Urinary bladder (tissue), 3 donors: Measurements from ENCODE around the genes ITFG2, CCND2 and KCNA1.

DNA sequence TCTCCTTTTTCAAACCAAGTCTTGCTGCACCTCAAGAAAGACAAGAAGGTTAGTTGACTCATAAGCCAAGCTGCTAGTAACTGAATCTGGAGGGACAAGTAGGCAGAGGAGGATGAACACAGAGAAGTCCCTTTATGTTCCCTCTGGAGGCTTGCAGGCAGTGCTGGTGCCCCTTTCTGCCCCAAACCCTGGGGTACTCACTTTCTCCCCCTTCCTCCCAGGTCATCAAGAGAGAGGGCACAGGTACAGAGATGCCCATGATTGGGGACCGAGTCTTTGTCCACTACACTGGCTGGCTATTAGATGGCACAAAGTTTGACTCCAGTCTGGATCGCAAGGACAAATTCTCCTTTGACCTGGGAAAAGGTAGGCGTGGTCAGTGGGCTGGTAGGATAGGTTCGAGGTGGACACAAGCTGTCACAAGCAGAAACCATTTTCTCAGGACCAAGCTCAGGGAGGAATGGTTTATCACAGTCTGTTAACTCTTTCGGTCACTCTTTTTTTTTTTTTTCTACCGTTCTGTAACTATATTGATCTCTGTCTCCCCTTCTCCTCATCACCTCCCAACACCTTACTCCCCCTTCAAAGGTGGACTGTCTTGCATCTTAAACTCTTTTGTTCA lies 2.3 kb downstream of the FKBP4 start:
- PRO-cap: no peak
- RAMPAGE, long total RNA: no peak

DNA sequence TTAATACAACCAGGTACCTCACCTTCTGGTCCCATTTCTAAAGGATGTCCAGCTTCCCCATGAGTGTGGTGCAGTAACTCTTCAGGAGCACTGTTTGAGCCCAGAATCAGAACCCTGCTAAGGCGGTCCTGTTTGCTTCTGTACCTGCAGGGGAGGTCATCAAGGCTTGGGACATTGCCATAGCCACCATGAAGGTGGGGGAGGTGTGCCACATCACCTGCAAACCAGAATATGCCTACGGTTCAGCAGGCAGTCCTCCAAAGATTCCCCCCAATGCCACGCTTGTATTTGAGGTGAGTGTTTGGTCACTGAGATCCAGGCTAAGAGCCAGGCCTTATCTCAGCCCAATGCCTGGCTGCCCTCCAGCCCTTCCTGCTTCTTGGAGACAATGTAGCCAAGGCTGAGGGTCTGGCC lies 2.8 kb downstream of the FKBP4 start:
- PRO-cap: no peak
- RAMPAGE, long total RNA: no peak

DNA sequence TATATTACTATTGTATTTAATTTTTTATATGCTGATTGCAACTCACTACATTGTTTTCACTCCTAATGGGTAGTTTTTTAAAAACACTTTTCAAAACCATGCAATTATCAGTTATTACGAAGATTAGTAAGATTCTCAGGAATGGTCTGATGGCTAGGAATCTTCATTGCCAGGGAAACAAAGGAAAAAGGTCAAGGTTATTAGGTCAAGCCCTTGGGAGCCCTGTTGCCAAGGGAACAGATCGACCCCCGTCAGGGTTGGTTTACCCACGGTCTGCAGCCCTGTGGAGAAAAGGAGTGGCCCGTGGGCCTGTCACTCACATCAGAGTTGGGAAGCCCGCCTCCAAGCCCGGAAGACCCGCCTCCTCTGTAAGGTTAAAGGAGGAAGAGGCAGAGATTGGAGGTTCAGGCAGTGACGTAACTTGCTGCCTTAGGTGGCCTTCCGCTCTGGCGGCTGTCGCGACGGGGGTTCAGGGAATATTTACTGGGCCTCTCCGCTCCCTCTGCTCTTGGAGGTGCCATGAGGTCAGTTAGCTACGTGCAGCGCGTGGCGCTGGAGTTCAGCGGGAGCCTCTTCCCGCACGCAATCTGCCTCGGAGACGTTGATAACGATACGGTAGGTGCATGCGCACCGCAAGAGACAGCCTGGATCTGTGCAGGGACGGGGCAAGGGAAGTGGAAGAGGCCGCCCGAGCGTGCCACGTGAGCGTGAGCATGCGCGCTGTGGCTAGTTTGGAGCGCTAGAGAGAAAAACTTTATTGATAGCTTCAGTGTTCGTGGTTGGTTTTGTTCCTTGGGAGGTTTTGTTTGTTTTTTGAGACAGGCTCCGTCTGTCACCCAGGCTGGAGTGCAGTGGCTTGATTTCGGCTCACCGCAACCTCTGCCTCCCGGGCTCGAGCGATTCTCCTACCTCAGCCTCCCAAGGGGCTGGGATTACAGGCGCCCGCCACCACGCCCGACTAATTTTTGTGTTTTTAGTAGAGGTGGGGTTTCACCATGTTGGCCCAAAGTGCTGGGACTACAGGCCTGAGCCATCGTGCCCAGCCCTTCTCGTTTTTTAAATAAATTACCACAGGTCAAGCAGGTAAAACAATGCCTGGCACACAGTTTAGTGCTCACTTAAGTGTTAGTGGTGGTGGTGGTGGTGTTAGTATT lies at the start of gene ITFG2:
ITFG2 (plus strand) TSS at position 427 of the 1,154 bp plus-strand sequence.
- PRO-cap: bidirectional peak, plus-strand start at position 456 of the sequence, minus-strand start at position 283 of the sequence; unidirectional peak, minus-strand start at position 652 of the sequence
- RAMPAGE, long total RNA: start-site peak on the plus strand centred at position 446 of the sequence, 39 bp wide, 108 and 111 reads in 2 replicates

DNA sequence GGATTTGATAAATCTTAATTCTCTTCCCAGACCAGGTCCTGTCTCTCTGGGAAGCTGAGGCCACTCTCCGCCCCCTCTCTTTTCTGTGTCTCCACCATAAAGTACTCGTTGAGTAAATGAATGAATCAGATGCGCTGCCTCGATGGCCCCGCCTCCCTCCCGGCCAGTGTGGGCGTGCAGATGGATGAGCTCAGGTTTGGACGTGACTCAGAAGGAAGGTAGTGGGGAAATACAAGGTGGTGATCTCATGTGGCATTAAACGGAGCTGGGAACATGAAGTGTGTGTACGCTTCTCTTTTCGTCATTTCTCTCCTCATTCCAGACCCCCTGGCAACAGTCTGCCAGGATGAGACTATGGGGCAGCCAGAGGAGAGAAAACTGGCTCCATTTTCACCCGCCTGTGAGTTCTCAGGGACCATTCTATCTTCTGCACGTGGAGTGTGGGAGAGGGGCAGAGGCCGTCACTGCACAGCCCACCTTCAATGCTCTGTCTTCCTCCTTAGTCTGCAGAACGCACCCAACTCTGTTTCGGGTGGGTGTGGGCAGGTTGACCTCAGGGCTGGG lies 91.6 kb downstream of the TSPAN9 start:
- PRO-cap: bidirectional peak, plus-strand start at position 255 of the sequence, minus-strand start at position 85 of the sequence
- RAMPAGE, long total RNA: no peak

GRCh38 chr12:3230790-3231195 lies 153.6 kb downstream of the TSPAN9 start:
- PRO-cap: no peak
- RAMPAGE, long total RNA: no peak

DNA sequence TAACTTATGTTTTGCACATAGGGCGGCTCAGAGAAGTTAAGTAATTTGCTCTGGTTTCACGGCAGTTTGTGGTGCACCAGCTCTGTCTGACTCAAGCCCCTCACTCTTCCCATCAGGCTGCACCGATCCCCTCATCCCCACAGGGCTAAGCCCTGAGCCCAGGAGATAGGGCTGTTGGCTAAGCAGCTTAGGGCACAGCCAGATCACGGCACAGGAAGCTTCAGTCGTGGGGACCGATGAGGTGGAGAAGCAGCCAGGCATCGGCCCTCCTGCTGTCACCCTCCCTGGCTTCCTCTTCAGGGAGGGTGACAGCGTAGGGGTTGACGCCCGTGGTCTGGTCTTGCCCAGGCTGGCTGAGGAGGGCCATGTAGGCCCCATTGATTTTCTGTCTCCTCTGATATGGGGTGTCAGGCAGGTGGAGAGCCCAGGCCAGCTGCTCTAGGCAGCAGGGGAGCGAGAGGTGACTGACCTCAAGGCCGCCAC lies 166.2 kb downstream of the TSPAN9 start:
- PRO-cap: no peak
- RAMPAGE, long total RNA: no peak

DNA sequence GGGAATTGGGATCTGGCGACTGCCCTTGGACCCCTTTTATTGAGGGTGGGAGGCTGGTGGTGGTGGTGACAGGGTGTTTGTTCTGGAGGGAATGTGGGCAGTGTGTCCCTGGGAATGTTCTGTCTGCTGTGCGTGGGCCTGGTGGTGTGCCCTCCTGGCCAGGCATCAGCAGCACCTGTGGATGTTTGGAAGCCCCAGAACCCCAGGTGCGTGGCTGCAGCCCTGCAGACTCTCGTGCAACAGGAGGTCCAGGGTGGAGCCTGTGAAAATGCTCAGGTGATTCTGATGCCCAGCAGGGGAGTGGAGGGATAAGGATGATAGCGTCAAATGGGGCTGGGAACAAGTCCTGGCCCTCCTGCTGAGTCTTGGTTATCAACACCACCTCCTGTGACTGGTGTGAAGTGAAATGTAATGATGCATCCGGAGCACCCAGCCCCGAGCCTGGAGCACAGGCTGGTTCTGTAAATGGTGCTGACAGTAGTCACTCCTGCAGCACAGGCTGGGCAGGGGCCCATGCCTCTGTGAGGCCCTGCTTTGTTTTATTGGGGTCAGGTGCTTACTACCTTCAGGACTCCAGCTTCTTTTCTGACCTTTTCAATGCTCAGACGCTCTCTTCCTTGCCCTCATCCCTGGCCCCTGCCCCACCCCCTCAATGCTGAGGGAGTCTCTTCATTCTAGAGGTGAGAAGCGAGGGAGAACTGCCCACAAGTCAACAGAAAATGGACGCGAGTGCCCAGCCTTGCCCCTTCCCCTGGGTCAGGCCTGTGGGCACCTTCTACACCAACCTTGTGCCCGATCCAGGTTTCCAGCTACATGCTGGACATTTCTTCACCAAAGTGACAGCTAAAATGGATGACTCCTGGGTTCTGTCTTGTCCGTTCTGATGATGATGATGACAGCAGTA lies 176.8 kb downstream of the TSPAN9 start:
- PRO-cap: no peak
- RAMPAGE, long total RNA: no peak

DNA sequence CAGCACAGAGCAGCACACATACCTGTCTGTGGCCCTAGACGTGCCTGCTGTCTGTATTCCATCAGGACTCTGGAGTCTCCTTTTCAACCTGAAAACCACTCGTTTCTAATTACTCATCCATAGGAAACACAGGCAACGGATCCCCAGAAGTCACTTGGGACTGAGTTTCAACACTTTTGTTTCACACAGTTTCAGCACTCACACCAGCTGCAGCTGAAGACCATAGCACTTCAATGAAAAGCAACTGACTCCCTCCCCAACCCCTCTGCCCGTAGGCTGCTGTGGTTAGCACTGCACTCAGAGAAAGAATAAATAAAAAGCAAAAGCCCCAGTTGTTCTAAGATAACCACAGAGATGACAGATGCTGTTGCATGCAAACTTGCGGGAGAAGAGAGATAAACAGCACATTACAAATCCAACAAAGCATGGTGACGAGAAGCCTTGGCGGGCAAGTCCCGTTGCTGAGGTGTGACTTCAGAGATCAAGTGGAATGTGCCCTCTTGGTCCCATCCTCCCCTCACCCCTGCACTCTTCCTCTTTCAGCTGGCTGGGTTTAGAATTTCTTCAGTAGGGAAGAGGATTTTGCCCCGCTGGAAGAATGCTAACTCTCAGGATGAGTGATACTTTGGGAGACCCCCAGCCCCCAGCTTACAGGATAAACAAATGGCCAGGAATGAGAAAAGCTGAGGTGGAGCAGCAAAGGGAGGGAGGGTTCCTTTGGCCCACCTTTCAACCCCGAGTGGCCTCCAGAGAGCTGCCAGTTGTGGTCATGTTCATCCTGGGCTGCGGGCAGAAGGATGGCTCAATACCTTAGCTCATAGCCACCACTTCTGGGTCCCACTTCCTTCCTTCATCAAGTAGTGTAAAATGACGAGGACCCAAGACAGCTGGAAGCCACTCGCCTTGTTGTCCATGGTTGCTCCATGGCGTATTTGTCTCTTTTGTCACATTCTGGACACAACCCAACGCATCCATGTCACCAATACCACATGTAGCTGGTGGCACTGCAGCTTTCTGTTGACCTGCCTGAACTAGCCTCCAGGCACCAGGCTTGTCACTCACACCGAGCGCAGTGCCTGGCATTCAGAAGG lies 24.5 kb downstream of the CRACR2A start:
- PRO-cap: no peak
- RAMPAGE, long total RNA: no peak

DNA sequence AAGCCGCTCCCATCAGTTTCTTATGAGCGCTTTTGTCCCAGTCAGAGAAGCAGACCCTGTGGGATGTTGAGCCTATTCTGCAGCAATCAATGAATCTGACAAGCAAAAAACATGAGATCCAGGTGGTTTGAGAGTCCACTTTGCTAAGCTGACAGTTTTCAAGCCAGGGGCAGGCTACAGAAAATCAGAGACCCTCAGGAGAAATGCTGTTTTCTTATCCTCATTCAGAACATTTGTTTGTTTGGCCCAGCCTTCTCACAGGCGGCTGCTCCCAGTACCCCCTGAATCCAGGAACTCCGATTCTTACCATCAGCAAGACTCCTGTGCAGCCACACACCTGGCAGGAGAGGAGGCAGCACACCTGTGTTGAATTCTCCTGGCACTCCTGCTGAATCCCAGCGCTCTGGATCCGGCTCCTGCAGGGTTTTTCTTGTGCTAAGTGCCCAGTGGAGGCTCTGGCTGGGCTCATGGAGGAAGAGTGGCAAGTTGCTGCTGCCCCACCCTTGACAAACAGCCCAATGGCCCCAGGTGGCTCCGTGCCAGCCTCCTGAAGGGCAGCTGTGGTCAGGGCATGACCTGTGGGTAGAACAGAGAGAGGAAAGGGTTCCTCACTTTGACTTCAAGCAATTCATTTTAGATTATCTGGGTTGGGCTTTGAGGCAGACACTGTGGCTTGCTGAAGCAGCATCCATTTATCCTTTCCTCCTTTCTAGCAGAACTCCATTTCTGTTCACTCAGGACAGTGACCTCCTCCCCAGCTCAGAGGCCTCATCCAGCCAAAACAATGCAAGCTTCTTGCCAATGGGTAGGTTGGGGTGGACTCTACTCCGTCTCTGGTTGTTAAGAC lies 20.1 kb downstream of the CRACR2A start:
- PRO-cap: no peak
- RAMPAGE, long total RNA: no peak

DNA sequence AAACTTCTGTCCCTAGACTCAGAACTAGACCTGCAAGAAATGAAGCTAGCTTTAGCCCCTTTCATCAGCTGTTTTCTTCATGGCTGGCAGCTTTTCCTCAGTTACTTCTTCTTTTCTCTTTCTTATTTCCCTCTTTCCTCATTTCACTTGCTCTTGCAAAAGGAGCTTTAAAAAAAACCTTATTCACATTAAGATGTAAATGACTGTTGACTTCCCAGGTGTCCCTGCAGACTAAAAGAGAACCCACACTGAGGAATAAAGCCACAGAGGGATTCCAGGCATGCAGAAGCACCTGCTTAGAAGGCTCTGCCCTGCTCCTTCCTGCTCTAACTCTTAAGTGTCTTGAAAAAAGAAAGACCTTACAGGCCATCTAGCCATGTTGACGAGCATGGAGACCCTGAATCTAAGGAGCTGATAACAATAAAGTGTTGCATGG lies 69.7 kb upstream of the CCND2 start:
- PRO-cap: no peak
- RAMPAGE, long total RNA: no peak

DNA sequence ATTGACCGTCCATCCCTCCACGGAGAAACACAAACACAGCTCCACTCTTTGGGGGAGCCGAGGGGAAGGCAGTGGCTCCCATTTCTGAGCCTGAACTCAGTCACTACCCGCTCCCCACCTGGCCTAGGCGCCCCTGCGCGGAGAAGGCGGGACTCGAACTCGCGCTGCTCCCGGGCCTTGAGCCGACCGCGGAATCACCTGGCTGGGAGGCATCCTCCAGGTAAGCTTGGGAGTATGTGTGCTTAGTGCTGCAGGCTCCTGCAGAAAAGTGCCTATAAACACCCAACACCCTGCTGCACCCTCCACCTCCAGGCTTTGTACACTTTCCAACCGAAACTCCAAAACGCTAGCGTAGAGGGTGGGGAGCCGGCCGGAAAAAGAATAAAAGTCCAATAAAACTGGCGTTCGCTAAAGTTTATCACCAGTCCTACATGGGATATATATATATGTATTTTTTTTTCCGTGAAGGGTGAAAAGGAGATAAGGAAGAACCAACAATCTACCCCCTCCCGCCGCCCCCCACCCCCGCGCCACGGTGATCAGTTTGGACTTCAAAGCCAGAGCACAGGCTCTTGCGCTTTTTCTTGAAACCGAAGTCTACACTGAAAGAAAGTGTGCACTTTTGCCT lies 3.3 kb upstream of the CCND2 start:
- PRO-cap: no peak
- RAMPAGE, long total RNA: no peak

DNA sequence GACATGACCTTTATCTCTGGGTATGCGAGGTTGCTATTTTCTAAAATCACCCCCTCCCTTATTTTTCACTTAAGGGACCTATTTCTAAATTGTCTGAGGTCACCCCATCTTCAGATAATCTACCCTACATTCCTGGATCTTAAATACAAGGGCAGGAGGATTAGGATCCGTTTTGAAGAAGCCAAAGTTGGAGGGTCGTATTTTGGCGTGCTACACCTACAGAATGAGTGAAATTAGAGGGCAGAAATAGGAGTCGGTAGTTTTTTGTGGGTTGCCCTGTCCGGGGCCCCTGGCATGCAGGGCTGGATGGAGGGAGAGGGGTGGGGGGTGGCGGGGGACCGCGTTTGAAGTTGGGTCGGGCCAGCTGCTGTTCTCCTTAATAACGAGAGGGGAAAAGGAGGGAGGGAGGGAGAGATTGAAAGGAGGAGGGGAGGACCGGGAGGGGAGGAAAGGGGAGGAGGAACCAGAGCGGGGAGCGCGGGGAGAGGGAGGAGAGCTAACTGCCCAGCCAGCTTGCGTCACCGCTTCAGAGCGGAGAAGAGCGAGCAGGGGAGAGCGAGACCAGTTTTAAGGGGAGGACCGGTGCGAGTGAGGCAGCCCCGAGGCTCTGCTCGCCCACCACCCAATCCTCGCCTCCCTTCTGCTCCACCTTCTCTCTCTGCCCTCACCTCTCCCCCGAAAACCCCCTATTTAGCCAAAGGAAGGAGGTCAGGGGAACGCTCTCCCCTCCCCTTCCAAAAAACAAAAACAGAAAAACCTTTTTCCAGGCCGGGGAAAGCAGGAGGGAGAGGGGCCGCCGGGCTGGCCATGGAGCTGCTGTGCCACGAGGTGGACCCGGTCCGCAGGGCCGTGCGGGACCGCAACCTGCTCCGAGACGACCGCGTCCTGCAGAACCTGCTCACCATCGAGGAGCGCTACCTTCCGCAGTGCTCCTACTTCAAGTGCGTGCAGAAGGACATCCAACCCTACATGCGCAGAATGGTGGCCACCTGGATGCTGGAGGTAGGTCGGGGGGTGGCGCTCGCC lies at the start of gene CCND2:
CCND2 (plus strand) TSS at position 529 of the 1,026 bp plus-strand sequence.
- PRO-cap: bidirectional peak, plus-strand start at position 529 of the sequence, minus-strand start at position 352 of the sequence; unidirectional peak, plus-strand start at position 693 of the sequence
- RAMPAGE, long total RNA: no peak

- PRO-cap: no peak
- RAMPAGE, long total RNA: no peak
Observed at GRCh38 chr12:4286787-4287591, 13.4 kb downstream of the CCND2 start.

- PRO-cap: no peak
- RAMPAGE, long total RNA: no peak
Observed at GRCh38 chr12:4441176-4442286, 4.1 kb downstream of the FGF6 start.

DNA sequence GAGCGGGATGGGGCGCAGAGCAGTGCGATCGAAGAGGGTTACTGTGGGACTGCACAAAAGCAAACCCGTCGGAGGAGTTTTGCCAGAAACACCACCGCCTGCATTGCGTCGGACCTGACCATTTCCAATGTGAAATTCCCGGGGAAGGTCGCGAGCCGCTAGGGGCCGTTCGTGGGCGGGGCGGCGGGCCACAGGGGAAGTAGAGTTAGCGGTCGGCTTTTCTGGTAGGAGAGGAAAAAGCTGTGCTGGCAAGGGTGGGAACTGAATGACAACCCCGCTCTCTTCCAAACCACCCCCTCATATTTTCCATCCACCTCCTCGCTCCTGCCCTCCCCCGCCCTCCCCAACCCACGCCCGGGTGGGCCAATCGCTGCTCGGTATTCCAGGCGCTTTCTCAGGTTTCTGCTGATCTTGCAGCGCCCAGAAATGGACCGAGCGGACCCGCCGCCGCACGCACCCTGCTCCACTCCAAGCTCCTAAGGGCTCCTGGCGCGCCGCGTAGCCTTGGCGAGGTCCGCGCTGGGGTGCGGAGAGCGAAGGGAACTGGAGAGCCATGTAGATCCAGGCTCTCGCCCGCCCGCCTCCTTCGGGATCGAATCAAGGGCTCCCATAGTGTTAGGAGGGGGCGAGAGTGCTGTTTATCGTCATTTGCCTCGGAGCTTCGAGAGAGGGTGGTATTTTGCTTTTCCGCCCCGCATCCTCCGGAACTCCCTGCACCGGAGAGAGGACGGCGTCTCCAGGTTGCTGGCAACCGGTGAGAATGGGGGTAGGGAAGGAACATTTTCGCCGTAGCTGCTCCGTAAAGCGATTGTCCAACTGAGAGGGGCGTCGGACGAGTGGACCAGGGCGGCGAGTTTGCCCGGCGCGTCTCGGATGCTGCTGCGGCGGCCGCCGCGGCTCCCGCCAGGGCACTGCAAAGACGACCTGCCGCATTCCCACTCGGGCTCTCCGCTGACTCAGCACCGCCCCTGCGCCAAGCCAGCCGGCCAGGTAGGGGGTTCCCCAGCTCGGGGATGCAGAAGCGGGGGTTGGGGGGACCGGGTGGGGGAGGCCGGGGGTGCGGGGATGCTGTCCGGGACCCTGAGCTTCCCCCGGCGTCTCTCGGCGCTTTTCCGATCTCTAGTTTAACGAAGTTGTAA lies at the start of gene KCNA1:
KCNA1 (plus strand) TSS at position 423 of the 1,139 bp plus-strand sequence.
- PRO-cap: unidirectional peak, plus-strand start at position 423 of the sequence
- RAMPAGE, long total RNA: no peak

- PRO-cap: no peak
- RAMPAGE, long total RNA: no peak
Observed at GRCh38 chr12:5121829-5122169, 78.1 kb downstream of the KCNA5 start.

GRCh38 chr12:5290892-5291158 lies 141.1 kb upstream of the NTF3 start:
- PRO-cap: no peak
- RAMPAGE, long total RNA: no peak

DNA sequence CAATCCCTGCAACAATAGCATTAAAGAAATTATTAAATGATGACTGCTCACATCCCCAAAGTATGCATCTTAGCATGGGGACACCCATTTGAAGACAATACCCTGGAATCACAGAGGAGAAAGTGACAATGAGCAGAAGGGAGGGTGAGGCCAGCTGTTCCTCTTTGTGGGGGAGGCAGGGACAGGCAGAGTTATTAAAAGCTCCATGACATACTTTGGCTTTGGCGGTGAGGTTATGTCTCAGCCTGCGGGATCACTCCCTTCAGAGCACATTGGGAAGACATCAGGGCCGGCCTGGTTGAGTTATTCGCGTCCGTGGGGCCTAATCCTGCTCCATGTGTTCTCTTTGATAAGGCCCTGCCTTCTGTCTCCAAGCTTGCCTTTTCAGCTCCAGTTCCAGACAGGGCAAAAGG lies 98.9 kb upstream of the NTF3 start:
- PRO-cap: no peak
- RAMPAGE, long total RNA: no peak

DNA sequence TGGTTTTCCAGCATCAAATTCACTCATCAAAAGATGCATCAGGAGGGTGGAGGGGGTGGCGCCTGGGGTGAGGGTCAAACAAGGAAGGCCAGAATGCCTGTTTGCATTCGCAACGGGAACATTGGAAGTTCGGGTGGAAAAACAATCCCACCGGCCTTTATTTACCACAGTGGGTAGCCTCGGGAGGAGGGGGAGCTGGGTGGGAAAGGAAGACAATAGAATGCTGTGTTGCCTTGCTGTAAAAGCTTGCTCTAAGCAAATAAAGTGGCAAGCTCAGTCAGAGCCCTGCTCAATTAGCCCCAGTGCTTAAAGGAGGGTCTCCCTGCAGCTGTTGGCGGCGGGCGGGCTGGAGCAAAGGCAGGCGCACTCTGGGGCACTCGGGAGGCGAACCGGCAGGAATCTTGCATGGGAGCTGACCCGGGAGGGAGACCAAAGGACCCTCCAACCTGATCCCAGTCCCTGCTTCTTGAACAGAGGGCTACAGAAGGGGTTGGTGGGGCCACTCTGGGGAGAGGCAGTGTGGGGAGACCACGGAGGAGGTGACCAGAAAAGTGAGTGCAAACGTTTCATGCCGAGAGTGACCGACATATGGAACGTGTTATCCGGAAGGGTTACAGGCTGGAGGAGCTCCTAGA lies 48.4 kb downstream of the NTF3 start:
- PRO-cap: no peak
- RAMPAGE, long total RNA: no peak

- PRO-cap: no peak
- RAMPAGE, long total RNA: no peak
Observed at GRCh38 chr12:5497339-5498267, 65.7 kb downstream of the NTF3 start.